OCI-LY7 (cell line): ENCODE results near the gene RGS7.

- PRO-cap = no peak
- RAMPAGE, long total RNA = no peak
Measured at GRCh38 chr1:237799782-237800137, 91.0 kb downstream of the ZP4 start.

- PRO-cap = no peak
- RAMPAGE, long total RNA = no peak
Measured at GRCh38 chr1:238590142-238590524, 699.4 kb upstream of the ZP4 start.

DNA sequence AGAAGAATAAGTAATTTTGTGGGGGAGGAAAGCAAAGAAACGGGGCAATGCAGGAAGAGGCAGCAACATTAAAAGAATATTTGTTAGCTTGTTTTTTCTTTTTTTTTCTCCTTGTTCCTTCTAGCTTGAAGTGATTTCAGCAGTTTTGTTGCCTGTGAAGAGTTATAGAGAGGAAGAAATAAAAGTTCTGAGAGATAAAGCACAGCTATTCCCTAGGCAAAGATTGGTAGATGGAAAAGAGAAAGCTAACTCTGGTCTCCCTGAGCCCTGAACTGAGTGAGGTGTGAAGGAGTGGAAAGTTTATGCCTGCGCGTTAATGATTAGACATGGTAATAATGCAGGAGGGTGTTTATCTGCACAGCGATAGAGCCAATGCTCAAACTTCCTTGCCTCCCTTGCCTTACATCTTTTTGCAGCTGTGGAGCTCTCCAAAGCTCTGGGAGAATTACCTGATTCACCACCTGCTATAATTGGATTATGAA is 32.9 kb upstream of the CHRM3 start:
- PRO-cap = no peak
- RAMPAGE, long total RNA = no peak

- PRO-cap = no peak
- RAMPAGE, long total RNA = no peak
Measured at GRCh38 chr1:240405762-240406127, 206.2 kb downstream of the GREM2 start.

DNA sequence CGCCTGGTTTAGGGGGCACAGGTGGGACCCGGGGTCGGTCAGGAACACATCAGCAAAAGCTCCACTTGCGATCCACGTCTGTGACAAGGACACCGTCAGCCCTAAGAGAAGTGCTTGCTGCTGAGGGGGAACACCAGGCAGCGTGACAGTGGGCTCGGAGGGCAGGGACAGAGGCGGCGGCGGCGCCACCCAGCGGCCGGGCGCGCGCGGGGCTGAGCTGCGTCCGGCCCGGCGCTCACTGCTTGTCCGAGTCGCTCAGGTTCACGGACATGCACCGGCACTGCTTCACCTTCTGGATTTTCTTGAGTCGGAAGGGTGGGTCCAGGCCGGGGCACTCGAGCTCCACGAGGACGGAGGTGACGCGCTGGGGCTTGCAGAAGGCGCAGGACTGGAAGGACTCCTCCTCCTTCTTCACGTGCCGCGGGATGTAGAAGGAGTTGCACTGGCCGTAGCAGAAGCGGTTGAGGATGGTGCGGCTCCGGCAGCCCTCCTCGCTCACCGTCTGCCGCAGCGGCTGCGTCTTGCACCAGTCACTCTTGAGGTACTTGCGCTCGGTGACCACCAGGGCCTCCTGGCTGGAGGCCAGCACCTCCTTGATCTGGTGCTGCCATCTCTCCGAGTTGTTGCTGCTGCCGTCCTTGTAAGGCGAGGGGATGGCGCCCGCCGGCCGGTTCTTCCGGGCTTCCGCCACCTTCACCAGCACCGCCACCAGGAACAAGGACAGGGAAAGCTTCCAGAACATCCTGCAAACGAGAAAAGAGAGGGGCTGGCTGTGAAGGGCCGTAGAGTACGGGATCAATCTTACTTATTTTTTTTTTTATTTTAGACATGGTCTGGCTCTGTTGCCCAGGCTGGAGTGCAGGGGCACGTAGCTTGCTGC is 119.0 kb downstream of the GREM2 start:
- PRO-cap = no peak
- RAMPAGE, long total RNA = no peak

DNA sequence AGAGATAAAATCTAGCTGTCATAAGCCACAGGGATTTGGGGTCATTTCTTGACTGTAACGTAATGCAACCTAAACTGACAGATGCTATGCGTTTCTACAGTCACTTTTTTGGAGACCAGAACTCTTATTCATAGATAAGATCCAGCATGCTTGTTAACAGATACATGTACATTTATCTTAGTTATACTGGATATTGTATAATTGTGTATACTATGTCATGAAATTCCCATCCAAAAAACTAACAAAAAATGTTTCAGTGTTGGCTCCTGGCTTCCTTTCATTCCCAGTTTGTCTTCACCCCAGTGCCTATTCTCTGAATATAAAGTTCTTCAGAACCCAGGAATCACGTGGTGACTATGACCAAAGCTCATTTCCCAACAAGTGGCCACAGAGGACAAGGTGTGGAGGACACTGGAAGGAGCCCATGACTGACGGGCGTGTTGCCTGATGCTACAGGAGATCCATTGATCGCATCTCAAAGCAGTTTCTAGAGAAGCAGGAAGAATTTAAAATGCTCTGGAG is 7.3 kb upstream of the GREM2 start:
- PRO-cap = no peak
- RAMPAGE, long total RNA = no peak

DNA sequence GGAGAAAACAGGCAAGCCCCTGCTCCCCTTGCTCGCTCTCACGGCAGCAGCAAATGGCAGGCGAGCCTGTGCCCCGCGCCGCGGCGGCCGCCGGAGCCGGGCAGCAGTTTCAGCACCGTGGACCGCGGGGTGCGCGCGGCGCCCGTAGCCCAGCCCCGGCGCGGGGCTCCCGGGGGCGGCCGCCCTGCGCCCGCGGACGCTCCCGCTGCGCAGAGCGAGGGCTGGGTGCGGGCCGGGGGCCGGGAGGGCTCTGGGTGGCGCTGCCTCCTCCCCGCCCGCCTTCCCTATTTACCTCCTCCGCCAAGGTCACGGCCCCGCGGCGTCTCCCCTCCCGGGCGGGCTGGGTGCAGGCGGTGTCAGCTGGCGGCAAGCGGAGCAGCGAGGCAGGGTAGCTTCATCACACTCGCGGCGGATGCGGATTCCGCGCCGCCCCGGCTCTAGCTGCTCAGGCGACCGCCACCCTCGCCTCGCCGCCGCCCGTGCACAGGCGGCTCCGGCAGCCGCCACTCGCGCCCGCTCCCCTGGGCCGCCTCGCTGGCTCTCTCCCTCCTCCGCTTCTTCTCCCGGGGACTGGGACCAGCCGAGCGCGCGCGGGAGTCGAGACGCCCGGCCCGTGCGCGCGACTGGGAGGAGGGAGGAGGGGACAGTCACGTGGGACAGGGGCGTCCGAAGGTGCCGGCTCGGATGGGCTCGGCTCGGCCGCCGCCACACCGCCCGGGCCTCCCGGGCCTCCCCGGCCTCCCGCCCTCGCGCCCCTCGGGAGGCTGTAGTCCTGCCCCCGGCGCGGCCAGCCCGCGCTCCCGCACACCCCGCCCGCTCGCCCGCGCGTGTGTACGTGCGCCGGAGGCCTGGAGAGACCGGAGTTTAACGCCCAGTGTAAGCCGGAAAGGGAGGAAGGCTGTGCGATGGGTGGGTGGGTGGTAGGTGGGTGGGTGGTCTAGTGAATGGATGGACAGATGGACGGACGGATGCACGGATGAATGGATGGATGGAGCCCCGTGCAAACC is at the start of gene RGS7:
Gene RGS7 (minus strand): TSS at position 599 of the 1,007 bp plus-strand sequence.
- PRO-cap = no peak
- RAMPAGE, long total RNA = no peak

DNA sequence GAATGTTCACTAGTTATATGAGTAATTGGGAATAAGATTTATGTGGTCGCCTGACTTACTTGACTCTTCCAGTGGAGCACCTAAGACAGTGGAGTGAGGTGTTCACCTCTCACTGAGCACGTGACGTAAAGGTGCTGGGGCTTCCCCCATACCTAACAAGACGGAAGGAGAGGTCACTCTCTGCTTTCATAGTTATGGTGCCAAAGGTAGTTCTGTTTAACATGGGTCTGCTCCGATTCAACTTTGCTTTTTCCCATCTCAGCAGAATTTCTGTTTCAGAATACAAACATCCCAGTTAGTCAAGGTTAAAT is 740 bp downstream of the KMO start:
- PRO-cap = bidirectional peak, plus-strand start at position 176 of the sequence, minus-strand start at position 73 of the sequence
- RAMPAGE, long total RNA = no peak

DNA sequence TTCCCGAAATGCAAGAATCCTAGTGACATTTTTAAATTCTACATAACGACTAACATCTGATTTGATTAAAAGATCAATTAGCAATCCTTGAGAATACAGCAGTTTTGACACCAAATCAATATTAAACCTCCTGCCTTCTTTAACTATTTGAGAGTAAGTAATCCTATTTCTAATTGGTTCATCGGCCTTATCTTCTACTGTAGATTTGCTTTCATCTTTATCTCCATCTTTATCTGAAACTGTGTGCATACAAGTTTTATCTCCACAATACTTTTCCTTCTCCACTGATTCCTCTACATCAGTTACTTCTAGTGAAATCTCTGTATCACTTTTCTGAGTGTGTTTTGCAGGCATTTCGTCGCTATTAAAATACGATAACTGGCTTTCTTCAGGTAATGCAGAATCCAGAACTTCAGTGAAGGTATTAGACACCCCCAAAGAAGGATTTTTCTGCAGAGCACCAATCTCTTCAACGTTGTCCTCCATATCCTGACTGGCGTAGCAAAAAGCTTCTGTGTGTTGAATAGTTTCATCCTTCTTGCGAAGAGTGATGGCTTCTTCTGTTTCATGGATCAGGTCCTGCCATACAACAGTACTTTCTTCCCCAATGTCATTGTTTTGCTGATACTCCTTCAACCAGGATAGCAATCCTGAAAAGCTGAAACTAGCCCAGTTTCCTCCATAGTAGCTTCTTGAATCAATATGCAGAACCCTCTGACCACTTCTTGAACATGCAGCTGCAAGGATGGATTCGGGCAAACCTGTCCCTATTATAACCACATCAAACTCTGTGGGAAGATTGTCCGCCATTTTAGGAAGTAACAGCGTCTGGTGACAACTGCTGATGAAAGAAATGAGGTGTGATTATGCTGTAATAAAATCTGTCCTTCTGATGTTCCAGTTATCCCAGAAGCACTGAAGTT is 5.0 kb downstream of the CHML start:
- PRO-cap = no peak
- RAMPAGE, long total RNA = no peak

DNA sequence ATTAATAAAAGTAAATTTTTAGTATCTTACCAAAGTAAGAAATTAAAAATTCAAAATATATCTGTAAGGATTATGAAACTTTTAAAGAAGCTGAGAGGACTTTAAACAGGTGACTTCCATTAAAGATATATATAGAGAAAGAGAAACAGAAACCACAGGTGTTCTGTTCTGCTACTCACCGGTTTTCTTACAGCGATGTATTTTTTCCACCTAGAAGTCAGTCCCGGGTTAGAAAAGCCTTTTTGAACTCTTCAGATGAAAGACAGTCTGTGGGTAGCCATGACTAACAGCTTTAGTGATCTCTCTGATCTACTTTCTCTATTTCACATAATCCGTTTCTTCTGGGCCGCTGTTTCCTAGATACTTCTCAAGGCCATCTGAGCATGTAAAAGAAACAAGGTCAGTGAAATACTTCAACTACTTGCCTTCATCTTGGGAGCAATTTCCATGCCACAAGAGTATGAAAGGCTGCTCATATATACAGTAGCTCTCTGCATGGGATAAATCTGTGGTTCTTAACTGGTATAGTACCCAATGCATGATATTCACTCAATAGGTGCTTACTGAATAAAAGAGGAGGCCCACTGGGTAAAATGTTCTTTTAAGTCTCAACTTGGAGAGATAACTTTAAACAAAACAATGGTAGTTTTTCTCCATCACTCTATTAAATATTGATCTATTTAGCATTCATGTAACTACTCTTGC is 25.2 kb downstream of the WDR64 start:
- PRO-cap = no peak
- RAMPAGE, long total RNA = no peak

DNA sequence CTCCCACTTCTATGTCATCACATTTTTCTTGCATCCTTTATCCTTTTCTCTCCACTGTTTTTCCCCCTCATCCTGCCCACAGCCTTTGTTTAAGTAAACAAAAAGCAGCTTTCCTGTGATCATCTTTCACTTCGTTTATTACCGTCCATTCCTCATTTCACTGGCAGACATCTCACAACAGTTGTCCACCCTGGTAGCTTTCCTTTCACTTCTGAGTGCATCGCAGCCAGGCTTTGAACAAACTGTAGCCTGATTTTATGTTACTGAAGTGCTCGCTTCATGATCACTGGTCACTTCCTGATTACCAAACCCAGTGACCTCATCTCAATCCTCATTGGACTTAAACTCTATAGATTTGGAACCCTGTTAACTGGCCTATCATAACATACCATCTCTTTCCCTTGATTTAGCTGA is 67.6 kb downstream of the SDCCAG8 start:
- PRO-cap = no peak
- RAMPAGE, long total RNA = no peak

DNA sequence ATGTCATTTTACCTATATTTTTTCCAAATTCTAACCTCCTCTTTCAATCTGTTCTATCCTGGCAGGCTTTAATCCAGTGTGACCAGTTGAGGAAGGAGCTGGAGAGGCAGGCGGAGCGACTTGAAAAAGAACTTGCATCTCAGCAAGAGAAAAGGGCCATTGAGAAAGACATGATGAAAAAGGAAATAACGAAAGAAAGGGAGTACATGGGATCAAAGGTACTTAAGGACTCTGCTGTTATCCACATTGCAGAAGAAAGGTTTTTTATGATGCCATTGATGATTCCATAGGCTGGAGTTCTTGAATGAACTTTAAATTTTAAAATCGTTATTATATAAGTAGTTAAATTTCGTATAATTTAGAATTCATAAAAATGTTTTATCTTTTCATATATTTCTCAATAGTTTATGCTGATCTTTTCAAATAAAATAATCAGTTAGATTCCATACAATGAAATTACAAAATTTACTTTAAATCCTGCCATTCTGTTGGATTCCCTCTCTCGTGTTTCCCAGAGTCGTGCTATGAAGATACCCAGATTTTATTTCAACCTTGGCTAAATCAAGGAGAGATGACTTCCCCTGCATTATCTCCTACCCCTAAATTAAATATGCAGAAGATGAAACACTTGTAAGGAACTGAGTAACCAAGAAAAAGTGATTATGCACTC is 74.8 kb downstream of the SDCCAG8 start:
- PRO-cap = no peak
- RAMPAGE, long total RNA = no peak

- PRO-cap = no peak
- RAMPAGE, long total RNA = no peak
Measured at GRCh38 chr1:243393106-243393592, 137.3 kb downstream of the SDCCAG8 start.

DNA sequence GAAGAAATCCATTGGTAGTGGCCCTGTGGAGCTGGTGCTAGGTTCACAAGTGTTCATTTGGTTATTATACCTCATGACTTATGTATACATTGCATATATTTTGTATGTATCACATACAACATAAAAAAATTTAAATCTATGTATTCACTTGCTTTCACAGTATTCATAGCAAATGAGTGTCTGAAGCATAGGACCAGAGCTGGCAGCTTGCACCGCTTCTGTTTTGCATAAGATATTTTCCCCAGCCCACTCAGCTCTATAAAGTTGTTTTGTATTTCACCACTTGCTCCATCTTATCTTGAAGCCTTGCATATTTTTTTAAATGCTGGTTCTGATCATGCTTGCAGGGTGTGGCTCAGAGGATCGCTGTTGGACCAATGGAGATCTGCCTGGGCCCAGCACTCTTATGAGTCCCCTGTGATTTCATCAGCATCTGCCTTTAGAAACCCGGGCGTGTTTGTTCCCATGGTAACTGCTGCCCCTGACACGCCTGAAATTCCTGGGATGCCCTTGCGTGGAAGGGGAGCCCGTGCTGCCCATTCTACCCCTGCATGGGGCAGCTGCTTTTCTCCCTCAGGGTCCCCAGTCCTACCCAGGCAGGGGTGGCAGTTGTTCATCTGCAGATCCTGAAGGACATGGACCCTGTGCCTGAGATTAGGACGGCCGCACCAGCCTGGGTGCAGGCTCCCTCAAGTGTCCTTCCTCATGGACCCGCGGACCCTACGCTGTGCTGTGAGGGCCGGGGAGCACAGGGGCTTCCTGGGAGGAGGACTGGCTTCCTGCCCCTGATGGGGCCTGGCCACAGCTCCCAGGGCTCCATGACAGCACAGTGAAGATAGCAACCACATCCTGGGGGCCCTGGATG is 226.3 kb downstream of the SDCCAG8 start:
- PRO-cap = no peak
- RAMPAGE, long total RNA = no peak

DNA sequence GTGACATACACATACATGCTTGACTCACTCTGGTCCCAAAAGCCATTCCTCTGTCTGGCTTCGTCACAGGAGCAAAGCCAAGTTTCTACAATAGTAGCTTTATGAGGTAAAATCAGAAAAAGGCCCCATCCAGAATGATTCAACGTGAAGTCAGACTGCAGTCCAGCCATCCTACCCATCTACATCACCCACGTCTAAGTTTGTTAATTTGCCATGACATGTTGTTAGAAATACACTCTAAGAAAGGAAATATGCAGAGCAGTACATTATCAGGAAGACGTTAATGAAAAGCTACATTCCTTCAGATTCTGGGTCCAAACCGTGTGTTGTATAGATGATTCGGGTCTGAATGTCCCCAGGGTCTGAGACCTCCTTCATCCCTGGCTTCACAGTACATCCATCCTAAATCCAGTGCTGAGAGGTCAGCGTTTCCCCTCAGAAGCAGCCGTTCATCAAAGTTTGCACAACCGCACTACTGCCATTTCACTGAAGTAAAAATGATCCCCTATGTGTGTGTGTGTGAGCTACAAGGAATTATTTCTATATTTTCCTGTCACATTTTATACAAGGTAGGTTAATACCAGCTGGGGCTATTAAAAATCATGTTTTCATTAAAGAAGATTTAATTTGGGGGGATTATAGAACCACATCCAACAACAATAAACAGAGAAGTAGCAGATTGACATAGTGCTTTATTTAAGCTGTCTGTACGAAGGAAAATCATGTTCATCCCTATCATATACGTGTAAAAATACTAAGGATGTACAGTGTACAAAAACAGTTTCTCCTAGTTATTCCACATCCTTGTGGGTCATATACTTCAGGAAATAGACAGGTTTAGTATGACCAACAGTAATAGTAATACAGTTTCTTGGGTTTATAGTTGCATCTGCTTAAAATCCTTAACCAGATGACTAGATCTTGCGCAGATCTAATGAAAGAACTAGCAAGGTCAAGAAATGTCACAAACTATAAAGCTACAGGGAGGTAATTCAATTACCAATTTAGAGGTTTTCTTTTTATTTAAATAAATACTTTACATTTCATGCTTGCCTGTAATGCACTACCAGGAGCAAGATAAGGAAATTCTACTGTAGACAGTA is 245.6 kb downstream of the SDCCAG8 start:
- PRO-cap = no peak
- RAMPAGE, long total RNA = no peak

- PRO-cap = no peak
- RAMPAGE, long total RNA = no peak
Measured at GRCh38 chr1:243508173-243508606, 252.3 kb downstream of the SDCCAG8 start.

DNA sequence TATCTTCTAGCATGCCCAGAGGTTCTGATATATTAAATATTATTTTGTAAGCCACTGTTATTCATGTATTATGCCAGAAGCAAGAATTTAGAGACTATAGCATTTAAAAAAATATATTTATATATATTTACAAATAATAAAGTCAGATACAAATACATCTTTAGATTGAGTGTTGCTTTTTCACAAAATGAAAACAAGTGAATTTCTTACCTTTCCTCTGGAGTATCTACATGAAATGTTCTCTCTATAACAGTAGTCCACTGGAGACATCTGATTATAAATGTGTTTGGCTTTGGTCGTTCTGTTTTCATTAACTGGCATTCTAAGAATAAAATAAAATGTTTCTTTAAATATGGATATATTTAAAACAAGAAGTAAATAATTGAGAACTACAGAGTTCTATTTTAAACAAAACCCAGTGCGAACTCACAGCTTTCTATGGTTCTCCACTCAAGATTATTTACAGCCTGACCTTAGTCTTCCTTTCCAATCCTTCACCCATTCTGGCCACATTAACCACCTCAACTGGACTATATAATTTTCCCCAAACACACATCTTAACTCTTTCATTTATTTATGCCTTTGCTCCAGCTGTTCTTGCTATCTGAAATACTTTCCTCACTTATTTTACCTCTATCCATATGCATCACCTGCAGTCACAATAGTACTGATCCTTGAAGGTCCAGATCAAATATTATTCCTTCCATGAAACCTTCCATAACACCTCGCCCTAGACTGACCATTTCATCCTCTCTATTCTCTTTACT is 185.3 kb downstream of the AKT3 start:
- PRO-cap = no peak
- RAMPAGE, long total RNA = no peak

- PRO-cap = no peak
- RAMPAGE, long total RNA = no peak
Measured at GRCh38 chr1:243798733-243799348, 51.2 kb downstream of the AKT3 start.

GRCh38 chr1:243917035-243918027 is 67.3 kb upstream of the AKT3 start:
- PRO-cap = no peak
- RAMPAGE, long total RNA = no peak

GRCh38 chr1:244049105-244049755 is 1.9 kb upstream of the ZBTB18 start:
- PRO-cap = bidirectional peak, plus-strand start at chr1:244049262, minus-strand start at chr1:244049022; unidirectional peak, minus-strand start at chr1:244049687
- RAMPAGE, long total RNA = no peak